Calu3 (cell line): ENCODE measurements around a stretch of chr18.

DNA sequence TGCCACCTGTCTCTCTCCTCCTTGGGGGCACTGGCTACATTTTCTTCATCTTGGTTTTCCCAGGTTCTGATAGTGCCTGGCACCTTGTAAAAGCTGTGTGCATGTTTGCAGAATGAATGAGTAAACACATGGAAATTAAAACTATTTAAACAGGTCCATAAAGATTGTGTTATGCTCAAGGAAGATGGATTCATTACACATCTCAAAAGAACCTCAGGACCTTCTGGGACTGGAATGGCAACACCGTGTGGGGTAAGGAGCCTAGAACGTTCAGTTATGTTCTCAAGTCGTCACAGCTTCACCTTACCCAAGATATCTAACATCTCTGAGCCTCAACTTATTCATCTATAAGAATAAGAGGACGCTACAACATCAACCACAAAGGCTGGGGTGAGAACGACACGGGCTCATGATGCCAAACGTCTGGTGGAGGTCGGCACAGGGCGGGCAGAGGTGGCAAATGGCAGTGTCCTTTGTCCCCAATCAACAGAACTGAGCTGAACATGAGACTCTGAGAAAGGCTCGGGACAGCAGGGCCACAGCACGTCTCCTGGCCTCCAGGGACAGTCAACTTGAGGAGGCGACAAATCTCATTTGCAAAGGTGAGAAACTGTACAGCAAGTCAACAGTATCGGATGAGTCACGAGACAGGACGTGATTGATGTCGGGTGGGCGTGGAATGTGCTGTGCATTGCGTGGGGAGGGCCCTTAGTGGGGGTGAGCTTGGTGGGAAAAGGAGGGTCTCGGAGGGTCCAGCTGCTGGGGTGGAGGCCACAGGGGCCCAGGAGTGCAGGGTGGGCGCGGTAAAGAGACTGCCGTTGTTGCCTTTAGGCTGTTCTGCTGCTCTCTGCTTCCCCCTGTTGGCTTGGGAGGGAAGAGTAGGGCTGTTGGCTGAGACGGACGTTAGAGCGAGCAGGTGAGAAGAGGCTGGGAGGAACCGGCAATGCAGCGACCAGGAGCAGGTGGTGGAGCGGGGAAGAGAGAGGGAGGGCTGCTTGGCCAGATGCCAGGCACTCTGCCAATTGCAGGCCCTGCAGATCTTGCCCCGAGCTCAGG is 164.5 kb downstream of the BCL2 start:
- PRO-cap, result unidirectional peak, plus-strand start at position 919 of the sequence

- PRO-cap, result no peak
Observed at GRCh38 chr18:63159710-63160881, 159.5 kb downstream of the BCL2 start.

DNA sequence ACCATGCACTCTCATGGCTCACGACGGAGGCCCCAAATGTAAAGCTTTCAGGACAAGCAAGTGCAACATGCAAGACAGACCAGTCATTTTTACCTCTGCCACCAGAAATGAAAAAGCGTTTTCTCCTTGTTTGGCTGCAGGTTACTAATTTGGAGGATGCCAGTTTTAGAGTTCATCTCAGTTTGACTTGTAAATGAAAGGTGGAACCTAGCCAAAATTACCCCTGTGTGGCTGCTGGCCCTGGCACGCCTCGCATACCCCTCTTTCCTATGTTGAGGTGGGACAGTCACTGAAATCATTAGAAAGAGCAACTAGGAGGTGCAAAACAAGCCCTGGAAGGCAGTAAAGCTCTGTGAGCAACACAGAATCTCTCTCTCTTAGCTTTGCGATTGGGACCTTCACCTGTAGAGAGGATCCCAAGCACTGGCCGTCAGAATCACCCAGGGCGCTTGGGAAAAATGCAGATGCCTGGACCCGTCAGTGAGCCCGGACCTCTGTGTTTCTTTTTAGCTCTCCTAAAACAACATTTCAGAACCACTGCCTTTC is 138.5 kb downstream of the BCL2 start:
- PRO-cap, result no peak

DNA sequence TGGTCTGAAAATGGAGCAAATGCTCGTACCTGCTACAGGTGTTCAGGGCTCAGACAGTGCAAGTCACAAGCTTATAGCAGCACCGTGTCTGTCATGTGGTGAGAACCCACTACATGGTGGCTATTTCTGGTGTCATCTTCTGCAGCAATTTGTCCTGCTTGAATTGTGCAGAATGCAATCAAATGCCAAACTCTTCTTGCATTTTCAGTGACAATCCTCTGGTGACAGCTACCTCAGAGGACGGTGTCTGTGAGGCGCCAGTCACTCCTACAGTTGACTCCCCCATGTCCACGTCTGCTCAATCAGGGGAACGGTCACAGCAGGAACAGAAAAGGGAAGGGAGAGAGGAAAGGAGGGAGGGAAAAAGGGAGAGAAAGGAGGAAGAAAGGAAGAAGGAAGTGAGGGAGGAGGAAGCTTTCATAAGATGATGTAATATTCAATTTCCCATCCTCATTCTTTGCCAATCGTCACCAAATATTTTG is 122.2 kb downstream of the BCL2 start:
- PRO-cap, result no peak

- PRO-cap, result no peak
Observed at GRCh38 chr18:63206147-63206717, 113.3 kb downstream of the BCL2 start.

GRCh38 chr18:63236328-63236922 is 83.1 kb downstream of the BCL2 start:
- PRO-cap, result no peak

DNA sequence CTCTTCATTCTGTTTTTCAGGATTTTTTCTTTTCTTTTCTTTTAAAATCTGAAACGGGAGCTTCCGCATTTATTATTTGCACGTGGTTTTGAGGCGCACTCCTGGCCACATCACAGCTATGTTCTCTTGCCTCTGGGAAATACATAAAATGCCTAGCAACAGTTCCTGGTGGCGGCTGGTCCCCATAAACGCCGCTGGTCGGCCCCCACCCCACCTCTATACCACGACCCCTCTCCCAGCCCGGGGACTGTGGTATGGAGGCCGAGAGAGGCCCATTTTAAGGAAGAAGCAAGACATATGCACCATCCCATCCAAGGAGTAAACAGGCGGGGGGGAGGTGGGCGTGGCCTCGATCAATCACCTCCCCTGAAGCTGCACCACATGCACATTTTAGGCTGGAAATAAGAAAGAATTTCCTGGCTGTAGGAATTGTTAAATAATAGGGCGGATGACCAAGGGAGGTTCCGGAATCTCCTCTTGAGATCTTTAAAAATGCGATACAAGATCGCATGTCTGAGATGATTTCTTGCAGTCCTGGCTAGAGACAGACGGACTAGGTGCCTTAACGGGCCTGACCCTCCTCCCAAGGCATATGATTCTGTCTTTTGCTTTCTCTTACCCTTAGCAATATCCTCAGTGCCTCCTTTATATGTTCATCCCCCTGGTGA is 82.5 kb downstream of the BCL2 start:
- PRO-cap, result no peak

- PRO-cap, result bidirectional peak, plus-strand start at chr18:63427891, minus-strand start at chr18:63427591
Observed at GRCh38 chr18:63427416-63427792, 5.1 kb upstream of the VPS4B start.

DNA sequence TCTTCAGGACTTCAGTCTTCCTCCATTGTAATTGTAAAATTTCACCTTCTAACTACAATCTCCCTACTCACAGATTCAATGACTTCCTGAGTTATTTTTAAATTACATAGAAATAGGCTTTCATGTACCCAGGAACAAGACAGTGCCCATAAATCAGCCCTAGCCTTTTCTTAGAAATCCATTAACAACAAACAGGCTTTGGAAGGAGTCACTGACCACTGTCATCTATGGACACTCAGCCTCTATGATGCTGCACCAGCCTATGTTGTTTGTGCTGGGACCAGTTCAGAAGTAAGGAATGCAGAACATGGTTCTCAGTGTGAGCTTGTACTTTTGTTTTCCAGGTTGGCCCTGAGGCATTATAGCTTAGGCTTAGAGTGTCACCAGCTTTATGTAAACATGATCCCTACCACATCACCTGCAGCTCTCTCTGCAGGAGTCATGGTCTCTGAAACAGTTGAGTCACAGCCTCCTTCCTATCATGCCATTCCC is 335.7 kb upstream of the CDH7 start:
- PRO-cap, result no peak

DNA sequence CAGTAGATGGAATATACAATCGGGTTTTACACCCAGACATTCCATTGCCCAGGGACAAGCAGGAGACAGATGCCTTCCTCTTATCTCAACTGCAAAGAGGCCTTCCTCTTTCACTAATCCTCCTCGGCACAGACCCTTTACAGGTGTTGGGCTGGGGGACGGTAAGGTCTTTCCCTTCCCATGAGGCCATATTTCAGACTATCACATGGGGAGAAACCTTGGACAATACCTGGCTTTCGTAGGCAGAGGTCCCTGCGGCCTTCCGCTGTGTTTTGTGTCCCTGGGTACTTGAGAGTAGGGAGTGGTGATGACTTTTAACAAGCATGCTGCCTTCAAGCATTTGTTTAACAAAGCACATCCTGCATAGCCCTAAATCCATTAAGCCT is 439.3 kb downstream of the DSEL start:
- PRO-cap, result no peak

GRCh38 chr18:67145831-67146436 is 370.6 kb downstream of the DSEL start:
- PRO-cap, result no peak

- PRO-cap, result no peak
Observed at GRCh38 chr18:67517450-67517815, 913 bp upstream of the DSEL start.

- PRO-cap, result no peak
Observed at GRCh38 chr18:67600263-67600735, 83.8 kb upstream of the DSEL start.

DNA sequence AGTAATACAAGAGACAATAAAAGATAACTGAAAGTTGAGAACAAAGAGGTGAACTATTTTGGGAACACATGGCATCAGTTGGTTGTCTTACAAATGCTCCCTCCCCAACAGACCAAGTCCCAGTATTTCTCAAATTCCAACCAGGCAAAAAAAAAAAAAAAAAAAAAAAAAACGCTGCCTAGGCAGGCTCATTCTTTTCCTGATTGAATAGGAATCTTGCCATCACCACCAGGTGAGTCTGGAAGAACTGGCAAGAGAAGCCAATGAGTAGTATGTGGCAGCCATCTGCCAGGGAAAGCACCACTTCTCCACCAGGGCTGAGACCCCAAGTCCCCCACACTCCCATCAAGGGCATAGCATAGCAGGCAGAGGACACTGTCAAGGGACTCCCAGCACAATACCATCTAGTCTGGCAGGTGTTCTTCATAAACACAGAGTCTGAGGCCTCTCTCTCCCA is 538.0 kb upstream of the DSEL start:
- PRO-cap, result no peak

DNA sequence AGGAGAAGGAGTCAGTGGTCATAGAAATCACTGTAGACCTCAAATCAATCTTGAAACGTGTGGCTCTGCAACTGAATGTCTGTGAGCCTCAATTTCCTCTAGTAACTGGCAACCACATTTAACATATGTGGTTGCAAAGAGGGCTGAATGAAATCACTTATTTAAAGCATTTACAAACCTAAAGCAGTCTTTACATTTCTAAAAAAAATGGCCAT is 1.7 kb upstream of the DOK6 start:
- PRO-cap, result no peak

DNA sequence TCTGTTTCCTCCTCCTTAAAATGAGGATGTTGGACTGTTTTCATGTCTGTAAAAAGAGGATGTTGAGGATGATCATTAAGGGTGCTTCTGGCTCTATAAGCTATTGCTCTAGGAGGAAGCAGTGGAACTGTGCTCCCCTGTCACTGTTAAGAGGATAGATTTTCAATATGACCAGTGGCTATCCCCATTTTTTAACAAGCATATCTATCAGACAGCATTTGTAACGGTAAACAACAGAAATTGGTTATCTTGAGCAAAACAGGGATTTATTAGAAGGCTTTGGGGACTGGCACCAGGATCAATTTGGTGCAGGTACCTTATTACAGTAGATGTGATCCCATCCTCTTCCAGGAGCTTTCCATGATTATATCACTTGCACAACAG is 3.4 kb upstream of the SOCS6 start:
- PRO-cap, result no peak

GRCh38 chr18:70302099-70302484 is 13.2 kb downstream of the SOCS6 start:
- PRO-cap, result no peak

DNA sequence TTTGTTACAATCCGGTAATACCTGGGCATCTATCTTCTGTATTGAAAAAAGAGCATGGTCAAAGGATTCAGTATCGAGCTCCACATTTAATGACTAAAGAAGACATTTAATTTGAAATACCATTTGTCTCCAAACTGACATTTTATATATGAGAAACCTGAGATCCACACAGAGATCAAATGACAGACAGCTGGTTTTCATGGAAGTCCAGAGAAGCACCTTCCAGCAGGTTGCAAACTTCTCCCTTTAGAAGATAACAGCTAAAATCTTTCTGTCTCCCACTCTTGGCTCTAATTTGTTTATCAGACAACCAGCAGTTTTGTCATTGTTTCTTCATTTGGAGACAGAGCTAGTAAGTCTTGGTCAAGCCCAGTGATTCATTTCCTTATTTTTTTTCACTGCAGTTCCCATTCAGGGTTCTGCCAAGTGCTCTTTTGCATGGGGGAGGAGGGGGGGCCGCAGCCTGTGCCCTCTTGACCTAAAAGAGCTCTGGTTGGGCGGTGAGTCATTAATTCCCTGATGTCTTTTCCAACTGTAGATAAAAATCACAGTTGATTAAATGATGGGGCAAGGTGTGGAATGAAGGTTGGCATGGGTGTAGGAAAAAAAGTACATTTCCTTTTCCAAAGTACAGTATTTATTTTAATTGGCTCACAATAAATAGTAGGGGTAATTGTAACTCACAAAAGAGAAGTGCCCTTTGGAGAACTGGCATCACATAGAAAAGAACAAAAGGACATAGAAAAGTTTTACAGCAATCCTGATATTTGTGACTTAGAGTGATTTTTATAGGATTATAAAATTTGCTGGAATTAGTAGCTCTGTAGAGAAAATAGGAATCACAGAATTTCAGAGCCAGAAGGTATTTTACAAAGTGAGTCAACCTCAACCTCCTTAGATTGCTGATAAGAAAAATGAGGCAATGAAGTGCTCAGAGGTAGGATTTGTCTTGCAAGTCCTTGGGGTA is 133.3 kb downstream of the SOCS6 start:
- PRO-cap, result no peak

GRCh38 chr18:70996541-70996782 is 707.6 kb downstream of the SOCS6 start:
- PRO-cap, result no peak

DNA sequence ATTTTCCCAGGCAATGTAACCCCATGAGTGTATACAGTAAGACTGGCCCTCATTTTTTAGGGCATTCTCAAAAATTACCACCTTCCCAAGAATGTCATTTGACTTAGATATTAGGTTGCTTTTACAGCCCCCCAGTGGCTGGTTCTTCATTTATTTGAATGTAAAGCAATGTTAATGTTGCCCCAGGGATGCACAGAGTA is 530.9 kb downstream of the CBLN2 start:
- PRO-cap, result no peak